ENCODE results near the genes MCF2L2 and VWA5B2.

DNA sequence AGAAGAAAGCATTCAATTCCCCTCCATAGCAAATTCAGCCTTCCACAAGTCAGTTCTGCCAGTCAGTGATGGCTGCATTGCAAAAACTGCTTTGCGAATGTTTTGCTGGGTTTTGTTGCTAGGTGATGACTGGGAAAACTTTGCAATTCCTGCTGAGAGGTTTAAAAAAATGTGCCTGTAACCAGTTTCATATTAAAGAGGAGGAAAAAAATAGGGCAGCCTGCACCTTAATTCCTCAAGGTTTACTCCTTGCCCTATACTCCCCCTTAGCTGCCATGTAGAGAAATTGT lies 225.6 kb upstream of the ATP11B start:
- RRBS: no CpG with 5 or more reads among the region's 1 CpG

DNA sequence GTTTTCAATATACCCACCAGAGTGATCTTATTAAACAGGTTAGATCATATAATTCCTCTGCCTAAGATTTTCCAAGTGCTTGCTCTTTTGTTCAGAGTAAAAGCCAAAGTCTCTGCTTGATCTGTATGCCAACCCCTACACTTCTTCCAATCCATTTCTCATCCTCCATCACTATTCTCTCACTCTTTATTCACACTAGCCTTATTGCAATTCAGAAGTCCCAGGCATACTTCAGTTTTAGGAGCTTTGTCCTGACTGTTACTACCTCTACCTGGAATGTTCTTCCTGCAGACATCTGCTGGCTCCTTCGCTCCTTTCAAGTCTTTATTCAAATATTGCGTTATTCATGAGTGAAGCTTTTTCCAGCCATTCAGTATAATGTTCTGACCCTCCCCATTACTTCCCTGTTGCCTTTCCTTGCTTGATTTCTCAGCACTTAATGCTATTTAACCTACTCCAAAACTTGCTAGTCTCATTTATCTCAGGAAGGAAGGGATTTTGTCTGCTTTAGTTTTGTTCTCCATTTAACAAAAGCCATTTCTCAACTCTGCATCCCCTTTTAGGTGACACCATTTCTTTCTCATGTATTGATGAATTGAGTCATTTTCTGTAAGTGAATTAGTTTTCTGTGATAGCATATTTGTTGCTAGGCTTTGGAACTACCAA lies 9.1 kb downstream of the ATP11B start:
- RRBS: no CpG with 5 or more reads among the region's 2 CpGs

- RRBS: no CpG with 5 or more reads among the region's 7 CpGs
Observed at GRCh38 chr3:182820035-182820850, 26.9 kb downstream of the ATP11B start.

- RRBS: no CpG with 5 or more reads among the region's 2 CpGs
Observed at GRCh38 chr3:182914307-182915033, 65.9 kb downstream of the DCUN1D1 start.

- RRBS: no CpG with 5 or more reads among the region's 6 CpGs
Observed at GRCh38 chr3:182985782-182986298, 5.5 kb upstream of the DCUN1D1 start.

GRCh38 chr3:183038671-183039258 lies 58.4 kb upstream of the DCUN1D1 start:
- RRBS: no CpG with 5 or more reads among the region's 16 CpGs

DNA sequence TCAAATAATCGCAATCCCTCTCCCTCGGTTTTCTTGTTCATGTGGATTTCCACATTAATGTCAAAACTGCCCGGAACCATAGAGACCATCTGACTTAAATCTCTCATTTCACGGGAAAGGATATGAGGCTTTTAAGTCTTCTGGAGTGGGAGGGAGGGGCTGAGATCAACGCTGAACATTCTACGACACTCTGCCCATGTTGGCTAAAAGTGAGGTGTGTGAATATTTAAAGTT lies 9.4 kb downstream of the LAMP3 start:
- RRBS: no CpG with 5 or more reads among the region's 6 CpGs

DNA sequence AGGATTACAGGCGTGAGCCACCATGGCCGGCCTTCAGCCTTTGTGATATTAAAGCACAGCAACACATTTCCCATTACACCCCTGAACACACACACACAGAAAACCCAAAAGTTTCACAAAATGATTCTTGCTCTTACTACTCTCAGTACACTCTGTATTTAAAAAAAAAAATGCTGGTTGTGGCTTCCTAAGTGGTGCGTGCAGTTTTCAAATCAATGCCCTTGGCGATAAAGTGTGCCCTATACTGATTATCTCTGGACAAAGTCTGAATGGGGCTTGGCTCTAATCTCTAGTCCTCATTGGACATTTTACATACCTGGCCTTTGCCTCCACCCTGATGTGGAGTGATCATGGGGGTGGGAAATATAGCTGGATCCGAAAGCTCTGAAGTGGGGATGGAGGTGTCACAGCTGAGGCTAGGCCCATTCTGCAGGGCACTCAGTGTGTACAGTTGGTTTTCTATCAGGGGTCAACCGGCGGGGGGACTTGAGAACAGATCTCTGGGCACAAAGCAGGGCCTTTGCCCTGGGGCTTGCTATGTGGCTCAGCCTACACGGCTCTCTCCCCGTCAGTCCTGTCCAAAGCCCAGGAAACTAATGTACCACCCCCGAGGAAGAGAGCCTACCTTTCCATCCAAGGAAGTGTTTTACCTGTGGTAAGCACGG lies 14.1 kb downstream of the B3GNT5 start:
- RRBS: no CpG with 5 or more reads among the region's 11 CpGs

- RRBS: no CpG with 5 or more reads among the region's 9 CpGs
Observed at GRCh38 chr3:183315535-183316260, 62.6 kb downstream of the B3GNT5 start.

- RRBS: no CpG with 5 or more reads among the region's 4 CpGs
Observed at GRCh38 chr3:183370814-183371291, 57.6 kb downstream of the MCF2L2 start.

- RRBS: no CpG with 5 or more reads among the region's 21 CpGs
Observed at GRCh38 chr3:183427178-183427750, 1.2 kb downstream of the MCF2L2 start.

DNA sequence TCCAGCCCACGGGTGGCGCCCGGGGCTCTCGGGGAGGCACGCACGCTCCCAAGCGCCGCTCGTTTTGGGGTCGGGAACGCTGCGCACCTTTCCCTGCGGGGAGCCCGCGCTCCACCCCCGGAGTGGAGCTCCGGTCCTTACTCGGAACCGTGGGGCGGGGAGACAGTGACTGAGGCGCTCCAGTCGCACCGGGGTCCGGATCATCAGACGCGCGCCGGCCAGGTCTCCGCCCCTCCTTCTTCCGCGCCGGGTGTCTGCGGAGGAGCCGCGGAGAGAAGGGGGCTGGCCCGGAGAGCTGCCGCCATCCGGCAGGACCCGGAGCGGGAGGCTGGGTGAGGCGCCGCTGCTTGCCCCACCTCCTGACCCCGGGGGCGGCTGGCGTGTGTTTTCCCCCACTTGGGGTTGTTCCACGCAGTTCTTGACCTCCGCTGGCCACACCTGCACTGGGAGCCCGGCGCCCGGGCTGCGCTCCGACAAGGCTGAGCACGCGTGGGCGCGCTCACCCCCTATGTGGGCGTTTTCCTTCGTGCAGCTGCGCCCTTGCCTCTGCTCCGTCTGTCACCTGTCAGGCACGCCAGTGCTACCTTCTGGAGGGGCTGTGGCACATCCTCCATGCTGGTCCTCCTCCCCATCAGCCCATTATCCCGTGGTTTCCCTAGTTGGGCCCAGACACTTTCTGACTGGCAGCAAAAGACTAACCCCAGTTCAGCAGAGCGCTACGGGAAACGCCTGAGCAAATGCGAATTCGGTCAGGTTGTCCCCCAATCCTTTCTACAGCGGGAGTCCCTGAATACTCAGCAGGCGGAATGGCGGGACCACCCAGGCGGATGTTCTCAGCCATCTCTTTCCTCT lies at the start of gene MCF2L2:
Gene MCF2L2, minus strand, starts transcription at position 171 of the 852 bp plus-strand sequence.
- RRBS: 4% methylated on average over 32 of the region's 71 CpGs

GRCh38 chr3:183541639-183542153 lies 13.8 kb downstream of the KLHL6 start:
- RRBS: no CpG with 5 or more reads among the region's 3 CpGs

DNA sequence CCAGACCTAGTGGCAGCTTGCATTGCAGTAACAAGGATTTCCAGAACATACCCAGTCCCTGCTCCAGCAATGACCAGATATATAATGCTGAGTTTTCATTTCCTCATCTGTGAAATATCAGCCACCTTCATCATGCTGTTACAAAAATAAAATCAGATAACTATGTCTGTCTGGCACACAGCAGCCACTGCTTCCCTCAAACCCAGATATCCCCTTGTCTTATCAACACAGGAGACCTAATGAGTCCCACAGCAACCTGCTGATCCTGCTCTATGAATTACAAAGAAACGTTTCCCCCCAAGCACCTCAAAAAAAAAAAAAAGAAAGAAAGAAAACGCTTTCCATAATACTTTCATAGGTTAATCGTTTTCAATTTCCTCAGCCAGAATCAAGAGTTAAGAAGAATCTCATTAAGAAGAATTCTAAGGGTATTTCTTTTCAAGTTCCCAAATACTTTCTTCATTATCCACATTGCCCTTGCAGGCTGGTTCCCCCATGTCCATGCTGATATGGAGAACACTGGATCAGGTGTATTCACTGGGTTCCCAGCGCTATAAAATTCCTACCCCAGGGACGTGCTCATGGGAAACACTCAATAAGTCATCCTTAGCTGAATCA lies 1.7 kb downstream of the KLHL6 start:
- RRBS: no CpG with 5 or more reads among the region's 5 CpGs

- RRBS: no CpG with 5 or more reads among the region's 20 CpGs
Observed at GRCh38 chr3:183698793-183699865, 1.5 kb downstream of the YEATS2 start.

GRCh38 chr3:183988066-183988701 lies 29.5 kb downstream of the ABCC5 start:
- RRBS: no CpG with 5 or more reads among the region's 12 CpGs

DNA sequence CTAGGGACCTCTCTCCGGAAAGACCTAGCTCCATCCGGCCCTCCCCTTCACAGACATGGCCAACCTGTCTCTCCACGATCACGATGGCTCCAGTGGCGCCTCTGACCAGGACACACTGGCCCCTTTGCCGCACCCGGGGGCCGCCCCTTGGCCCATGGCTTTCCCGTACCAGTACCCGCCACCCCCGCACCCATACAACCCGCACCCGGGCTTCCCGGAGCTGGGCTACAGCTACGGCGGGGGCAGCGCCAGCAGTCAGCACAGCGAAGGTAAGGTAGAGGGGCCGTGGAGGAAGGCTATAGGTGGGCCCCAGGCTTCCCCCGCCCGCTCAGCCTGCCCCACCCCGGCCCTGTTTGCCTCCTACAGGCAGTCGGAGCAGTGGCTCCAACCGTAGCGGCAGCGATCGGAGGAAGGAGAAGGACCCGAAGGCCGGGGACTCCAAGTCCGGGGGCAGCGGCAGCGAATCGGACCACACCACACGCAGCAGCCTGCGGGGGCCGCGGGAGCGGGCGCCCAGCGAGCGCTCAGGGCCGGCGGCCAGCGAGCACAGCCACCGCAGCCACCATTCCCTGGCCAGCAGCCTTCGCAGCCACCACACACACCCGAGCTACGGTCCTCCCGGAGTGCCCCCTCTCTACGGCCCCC lies 4.6 kb upstream of the AP2M1 start:
- RRBS: 84% methylated on average over 33 of the region's 50 CpGs

DNA sequence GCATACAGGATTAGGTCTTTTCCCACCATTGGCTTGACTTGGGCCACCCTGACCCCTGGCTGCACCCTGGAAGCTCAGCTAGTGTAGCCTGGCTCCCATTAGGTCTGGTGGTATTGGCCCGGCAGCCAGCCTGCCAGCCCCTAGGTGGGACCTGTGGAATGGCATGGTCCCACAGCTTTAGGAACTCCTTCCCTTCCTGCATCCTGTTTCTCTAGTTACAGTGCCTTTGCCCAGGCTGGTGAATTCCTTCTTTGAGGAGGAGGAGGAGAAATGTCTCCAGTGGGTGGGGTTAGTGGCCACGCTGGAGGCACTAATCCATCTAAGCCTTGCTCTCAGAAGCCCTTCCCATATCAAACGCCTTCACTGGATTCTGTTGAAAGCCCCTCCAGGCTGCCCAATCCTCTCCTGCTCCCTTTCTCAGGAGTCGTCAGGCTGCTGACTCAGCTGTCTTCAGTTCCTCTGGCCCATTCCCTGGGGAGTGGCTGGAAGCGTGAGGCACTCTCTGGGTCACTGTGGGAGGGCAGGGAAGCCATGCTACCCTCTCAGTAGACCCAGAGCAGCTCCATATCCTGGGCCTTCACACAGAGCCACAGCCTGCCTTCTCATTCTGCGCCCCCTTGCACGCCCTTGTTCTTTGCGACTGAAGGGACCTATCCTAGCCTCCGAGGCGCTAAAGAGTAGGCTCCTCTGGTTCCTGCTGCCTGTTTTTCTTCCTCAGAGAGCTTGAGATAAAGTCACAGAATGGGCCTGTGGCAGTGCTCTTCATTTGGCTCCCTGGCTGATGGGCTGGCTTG lies 2.7 kb downstream of the AP2M1 start:
- RRBS: no CpG with 5 or more reads among the region's 10 CpGs

DNA sequence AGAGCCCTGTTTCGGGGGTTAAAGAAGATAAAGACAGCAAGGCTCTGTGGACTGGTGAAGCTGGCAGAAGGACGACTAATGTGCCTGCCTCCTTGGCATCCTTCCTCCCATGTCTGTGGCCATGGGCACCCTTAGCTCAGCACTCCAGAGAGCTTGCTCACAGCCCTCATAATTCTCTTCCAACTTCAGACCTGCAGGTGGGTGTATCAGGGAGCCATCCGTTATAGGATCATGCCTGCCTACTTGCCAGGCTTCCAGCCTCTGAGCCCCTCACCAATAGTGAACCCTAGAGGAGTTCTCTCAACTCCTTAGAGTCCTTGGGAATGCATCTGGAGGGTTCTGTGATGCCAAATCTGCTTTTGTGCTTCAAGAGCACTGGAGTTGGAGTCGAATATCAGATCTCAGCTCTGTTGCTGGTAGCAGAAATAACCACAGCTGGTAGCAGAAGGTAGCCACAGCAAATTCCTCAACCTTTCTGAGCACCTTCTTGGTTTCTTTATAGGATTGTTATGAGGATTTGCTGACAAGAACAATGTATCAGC lies 9.3 kb downstream of the ABCF3 start:
- RRBS: no CpG with 5 or more reads among the region's 4 CpGs

GRCh38 chr3:184229191-184229716 lies at the start of gene VWA5B2:
VWA5B2 (plus strand) TSS chr3:184229585.
- RRBS: 5% methylated on average over 5 of the region's 54 CpGs

Measured in islet of Langerhans (tissue), 1 donor.